Cardiac fibroblast (primary cell): ENCODE data around the gene LANCL1.

DNA sequence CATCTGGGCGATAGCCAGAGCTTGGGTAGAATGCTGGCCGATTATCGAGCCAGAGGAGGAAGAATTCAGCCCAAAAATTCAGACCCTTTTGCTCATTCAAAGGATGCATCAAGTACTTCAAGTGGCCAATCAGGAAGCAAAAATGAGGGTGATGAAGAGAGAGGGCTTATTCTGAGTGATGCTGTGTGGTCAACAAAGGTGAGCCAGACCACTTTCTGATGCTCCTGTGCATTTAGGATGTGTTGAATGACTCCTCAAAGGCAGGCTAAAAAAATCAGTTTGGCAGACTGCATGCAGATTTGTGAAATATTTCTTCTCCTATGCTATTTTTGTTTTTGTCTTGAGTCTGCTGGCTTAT is 60.2 kb downstream of the PIKFYVE start:
- RRBS = no CpG with 5 or more reads among the region's 3 CpGs

DNA sequence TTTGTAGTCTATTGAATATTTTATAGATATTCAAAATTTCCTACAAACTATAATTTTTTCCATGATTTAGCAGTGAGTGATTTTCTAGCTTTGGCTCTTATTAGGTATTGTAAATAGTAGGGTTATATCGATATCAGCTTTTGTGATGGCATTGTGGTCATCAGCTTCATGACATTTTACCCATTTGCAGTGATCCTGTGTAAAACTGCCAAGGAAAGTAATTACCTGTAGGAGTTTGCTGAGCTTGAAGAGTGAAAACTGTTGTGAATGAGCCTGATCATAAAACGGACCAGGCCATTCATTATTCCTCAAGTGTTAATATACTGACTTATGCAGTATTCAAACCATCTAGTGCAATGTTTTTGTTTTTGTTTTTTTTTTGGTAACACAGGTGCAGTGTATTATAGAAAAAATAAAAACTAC is 48.6 kb upstream of the PTH2R start:
- RRBS = no CpG with 5 or more reads among the region's 2 CpGs

- RRBS = no CpG with 5 or more reads among the region's 2 CpGs
These were observed 316.3 kb downstream of the PTH2R start for GRCh38 chr2:208722899-208723205.

- RRBS = no CpG with 5 or more reads among the region's 11 CpGs
These were observed 913 bp downstream of the MAP2 start for GRCh38 chr2:209424609-209425311.

GRCh38 chr2:209694597-209695253 is 76.9 kb upstream of the UNC80 start:
- RRBS = no CpG with 5 or more reads among the region's 10 CpGs

- RRBS = no CpG with 5 or more reads among the region's 2 CpGs
These were observed 1.4 kb downstream of the KANSL1L start for GRCh38 chr2:210169763-210170191.

DNA sequence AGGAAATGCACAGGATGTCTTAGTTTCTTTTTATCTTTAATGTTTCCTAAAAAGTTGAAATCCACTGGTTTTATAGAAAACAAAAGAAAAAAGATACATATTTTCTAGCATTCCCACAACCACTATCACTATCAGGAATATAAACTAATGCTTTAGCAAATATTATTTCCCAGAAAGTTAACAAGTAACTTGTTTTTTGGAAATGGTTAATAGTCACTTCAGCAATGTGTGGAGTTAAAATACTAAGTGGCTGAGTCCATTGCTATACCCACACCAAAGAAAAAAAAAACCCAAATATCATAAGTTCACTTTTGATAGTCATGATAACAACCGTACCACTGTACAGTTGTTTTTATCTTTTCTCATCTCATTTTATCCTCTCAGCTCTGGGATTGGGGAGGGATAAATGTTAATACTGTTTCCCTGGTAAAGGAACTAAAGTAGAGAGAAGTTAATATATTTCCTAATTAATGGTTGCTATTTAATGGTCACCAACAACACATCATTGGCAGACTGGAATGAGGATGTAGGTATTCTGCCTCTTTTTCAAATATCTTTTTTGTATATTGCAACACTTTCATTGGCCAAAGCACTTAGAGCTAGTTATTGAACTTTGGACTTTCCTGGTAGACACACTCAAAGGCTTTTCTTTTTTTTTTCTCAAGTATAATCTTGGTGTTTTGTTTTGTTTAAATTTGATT is 18.3 kb upstream of the KANSL1L start:
- RRBS = no CpG with 5 or more reads among the region's 1 CpG

DNA sequence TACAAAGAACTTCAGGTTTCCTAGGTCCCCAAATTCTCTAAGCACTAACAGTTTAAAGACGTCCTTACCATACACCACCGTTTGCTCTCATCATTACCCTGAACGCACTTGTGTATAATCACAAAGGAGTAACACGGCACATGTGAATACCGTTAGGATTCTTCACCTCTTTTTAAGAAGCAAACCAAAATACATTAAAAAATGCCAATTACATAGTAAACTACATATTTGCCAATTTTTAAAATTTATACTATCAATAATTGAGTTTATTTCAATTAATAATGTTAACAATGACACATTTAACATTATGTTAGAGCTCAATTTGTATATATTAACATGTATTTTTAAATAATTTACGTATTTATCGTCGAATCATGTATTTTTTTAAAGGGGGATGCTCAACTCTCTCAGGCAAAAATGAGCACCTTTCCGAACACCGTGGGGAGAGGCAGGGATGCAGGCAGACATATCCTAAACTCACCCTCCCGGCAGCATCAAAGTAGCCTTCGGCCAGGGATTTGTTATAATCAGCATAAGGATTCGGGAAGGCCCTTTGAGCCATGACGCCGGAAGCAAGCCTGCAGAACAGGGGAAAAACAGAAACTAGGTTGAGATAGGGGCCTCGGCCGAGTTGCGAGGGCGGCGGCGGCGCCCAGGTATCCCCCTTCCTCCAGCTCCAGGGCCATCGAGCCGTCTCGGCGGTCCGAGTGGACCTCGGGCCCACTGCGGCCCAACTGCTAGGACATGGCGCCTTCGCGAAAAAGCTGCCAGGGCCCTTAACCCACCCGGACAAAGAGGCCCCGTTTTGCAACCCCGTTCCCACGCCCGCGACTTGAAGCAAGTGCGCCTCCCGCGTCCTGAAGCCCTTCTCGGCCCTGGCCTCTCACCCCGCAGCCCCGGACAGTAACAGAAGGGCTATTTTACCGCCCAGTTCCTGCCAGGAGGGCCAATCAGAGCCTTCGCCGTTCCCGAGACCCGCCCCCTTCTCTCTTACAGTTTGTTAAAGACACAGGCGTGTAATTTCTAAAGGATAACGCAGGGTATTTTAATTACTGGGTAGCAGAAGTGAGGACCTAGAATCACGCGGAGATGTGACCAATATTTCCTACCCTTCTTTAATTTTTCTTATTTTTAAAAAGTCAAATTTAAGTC is at the start of gene LANCL1:
Gene LANCL1, minus strand, starts transcription at position 925 of the 1,152 bp plus-strand sequence.
- RRBS = 2% methylated on average over 5 of the region's 53 CpGs

- RRBS = no CpG with 5 or more reads among the region's 3 CpGs
These were observed 835 bp upstream of the LANCL1 start for GRCh38 chr2:210477302-210477886.

DNA sequence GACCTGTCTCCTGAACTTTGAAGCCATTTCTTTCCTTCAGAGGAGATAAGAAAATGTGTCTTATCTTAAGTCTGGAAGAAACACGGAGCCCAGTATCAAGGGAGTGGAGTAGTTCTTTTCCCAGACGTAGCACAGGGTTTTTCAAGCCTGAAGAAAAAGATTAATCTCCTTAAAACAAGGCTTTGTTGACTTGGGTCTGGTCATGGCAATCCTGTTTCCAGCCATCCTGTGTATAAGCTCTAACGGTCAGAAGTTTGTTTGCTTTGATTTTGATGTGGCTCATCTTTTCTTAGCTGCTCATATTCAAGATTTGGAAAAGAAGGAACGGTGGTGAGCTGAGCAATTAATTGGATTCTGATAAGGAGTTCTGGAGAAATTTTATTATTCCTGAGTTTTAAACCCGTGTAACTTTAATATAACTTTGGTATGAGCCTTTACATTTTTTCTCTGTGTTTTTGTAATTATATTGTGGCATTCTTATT is 11.4 kb upstream of the CPS1 start:
- RRBS = no CpG with 5 or more reads among the region's 5 CpGs

- RRBS = no CpG with 5 or more reads among the region's 6 CpGs
These were observed 74.5 kb downstream of the CPS1 start for GRCh38 chr2:210630852-210631285.

GRCh38 chr2:211454654-211455010 is 898.2 kb downstream of the CPS1 start:
- RRBS = no CpG with 5 or more reads among the region's 5 CpGs

GRCh38 chr2:211724968-211725275 is 813.7 kb downstream of the ERBB4 start:
- RRBS = no CpG with 5 or more reads among the region's 5 CpGs

- RRBS = no CpG with 5 or more reads among the region's 3 CpGs
These were observed 13.8 kb downstream of the IKZF2 start for GRCh38 chr2:213137602-213138097.

DNA sequence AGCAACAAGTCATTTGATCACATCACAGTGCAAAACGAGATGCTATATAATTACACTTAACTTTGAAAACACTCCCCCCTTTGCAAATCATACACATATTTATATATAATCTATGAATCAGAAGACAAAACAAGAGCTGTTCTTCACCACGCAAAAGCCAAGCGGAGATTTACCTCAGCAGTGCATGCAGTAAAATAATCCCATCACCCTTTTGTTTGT is 263 bp downstream of the IKZF2 start:
- RRBS = no CpG with 5 or more reads among the region's 3 CpGs

DNA sequence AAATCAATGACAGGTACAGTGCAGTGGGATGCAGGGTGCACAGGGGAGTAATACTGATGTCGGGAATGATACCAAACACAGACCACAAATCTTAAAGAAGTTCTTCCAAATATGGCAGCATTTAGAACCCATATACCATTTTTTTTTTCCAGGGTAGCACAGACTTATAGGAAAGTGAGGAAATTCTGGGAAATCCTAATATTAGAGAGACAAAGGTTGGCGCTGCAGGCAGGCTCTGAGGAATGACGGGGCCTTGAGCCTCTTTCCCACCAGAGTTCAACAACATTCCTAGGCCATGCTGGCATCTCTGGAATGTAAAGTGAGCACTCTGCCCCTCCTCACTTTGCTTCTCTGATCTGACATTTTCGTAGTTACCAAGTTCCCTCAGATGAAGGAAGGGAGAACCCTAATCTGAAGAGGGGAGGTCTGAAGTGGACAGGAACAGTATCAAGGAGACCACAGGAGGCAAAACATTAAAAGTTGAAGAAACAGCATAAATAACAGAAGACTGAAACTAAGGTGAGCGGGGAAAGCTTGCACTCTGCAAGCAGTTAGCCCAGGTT is 36.7 kb upstream of the IKZF2 start:
- RRBS = no CpG with 5 or more reads among the region's 5 CpGs

GRCh38 chr2:213550278-213550750 is 266.1 kb downstream of the SPAG16 start:
- RRBS = no CpG with 5 or more reads among the region's 1 CpG

- RRBS = no CpG with 5 or more reads among the region's 6 CpGs
These were observed 1.7 kb upstream of the ABCA12 start for GRCh38 chr2:215139927-215140629.

DNA sequence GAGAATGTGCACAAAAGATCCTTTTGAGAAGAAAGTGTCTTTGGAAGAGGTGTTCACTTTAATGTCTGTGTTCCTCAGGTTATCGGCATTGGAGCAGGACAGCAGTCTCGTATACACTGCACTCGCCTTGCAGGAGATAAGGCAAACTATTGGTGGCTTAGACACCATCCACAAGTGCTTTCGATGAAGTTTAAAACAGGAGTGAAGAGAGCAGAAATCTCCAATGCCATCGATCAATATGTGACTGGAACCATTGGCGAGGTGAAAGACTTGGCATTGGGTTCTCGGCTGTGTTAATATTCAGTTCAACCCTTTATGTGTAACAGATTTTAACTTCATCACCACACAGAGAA is 34.8 kb downstream of the ATIC start:
- RRBS = no CpG with 5 or more reads among the region's 7 CpGs

DNA sequence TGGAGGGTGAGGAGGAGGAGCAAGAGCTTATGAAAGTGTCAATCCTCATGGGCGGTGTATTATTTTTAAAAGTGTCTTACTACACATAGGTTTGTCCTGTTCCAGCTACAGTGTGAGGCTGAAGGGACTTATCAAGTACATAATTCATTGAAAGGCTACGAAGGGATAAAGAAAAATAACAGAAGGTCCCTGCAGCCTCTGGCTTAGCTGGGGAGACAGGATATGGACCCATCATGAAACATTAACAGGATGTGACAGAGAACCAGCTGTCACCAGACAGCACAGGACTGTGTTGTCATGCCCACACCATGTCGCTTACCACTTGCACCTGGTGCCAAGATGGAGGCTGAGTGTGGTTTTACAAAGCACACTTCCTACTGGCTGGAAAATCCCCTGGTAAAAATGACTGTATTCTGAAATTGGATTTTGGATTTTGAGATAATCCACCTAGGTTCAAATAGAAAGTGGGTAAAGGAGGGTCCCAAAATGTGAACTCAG is 2.6 kb upstream of the MREG start:
- RRBS = no CpG with 5 or more reads among the region's 3 CpGs